SJCRH30 (cell line): Measurements from ENCODE around the genes CES2, TPPP3 and AGRP.

DNA sequence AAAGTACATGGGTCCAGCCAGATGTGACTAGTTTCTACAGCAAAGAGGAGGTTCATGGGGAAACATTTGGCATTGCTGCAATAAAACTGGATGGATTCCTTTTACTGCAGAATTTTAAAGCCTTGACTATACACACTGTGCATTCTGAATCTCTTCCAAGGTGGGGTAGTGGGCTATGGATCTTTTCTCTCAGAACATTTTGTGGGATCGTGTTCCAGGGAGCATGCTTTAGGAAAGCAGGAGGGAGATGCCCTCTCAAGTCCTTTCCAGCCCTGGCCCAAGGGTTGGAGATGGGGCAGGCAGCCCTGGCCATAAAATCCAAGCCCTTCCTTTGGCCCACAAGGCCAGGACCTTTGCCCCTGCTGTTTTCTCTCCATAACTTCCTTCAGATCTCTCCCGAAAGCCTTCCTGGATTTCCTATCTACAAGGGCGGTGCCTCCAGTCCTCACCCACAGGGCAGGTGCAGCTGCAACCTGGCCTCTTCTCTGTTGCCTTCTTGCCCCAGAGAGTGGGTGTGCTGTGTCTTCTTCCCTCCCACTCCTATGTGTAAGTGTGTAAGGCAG, 8.6 kb upstream of the PDP2 start:
- RAMPAGE, long total RNA: no peak

GRCh38 chr16:66934601-66935813, at the start of gene CES2:
Gene CES2, plus strand, starts transcription at chr16:66935516.
- RAMPAGE, long total RNA: no peak

- RAMPAGE, long total RNA: no peak
These were observed 11.8 kb downstream of the CBFB start for GRCh38 chr16:67040479-67041340.

GRCh38 chr16:67055796-67056243, 26.9 kb downstream of the CBFB start:
- RAMPAGE, long total RNA: no peak

- RAMPAGE, long total RNA: no peak
These were observed 940 bp downstream of the HSF4 start for GRCh38 chr16:67165282-67166088.

- RAMPAGE, long total RNA: no peak
These were observed 468 bp downstream of the TMEM208 start for GRCh38 chr16:67227223-67227972.

GRCh38 chr16:67277876-67278379, 1.4 kb upstream of the PLEKHG4 start:
- RAMPAGE, long total RNA: no peak

- RAMPAGE, long total RNA: no peak
These were observed 29.8 kb downstream of the TPPP3 start for GRCh38 chr16:67363238-67364115.

DNA sequence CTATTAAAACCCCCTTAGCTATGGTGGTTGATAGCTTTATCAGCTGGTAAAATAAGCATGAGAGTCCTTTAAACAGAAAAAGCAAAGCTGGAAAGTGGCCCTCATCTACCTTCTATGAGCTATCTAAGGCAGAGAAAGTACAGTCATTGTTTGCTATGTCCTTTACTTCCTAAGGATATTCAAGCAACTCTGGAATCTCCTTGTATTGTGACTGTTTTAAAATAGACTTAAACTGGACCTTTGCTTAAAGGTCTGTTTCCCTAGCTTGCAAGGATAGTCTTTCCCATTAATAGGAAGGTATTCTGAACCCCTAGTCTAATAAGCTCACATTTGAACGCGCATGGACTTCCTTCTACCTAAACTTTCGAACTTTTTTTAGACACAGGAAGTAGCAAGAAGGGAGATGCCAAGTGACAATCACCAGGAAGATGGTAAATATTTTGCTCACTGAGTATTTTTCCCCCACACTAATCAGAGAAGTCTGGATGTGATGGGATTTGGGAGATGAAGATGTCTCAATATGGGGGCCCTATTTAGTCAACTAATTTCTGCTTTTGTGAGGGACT, 28.3 kb downstream of the TPPP3 start:
- RAMPAGE, long total RNA: no peak

DNA sequence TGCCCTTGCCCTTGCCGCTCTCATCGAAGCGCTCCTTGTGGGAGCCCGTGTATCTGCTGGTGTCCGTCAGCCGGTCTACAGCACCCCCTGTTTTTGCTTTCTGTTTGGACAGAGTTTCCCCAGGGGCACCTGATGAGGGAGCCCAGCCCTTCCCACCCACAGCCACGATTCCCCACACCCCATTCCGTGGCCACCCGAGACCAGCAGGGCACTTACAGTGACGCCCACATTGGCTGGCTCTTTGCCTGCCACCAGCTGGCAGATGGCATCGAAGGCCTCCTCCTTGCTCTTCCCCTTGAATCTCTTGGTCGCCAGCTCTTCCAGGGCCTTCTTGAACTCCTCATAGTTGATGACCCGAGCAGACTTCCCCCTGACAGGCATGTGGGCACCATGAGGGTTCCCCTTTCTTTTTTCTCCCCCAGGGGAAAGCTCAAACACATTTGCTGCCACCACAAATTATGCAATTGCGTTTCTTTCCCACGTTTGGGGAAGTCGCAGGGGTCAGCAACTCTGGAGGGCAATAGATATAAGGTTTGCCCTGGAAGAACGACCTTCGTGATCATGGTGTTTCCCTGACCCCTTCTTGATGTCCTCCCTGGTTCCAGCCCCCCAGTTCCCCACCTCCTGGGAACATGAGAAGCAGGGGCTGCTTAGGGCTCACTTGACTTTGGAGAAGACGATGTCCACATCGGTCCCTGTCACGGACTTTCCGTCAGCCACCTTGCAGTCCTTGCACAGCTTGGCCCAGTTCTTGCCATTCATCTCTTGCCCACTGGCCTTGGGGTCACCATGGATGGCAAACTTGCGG, 2.8 kb downstream of the TPPP3 start:
- RAMPAGE, long total RNA: no peak

DNA sequence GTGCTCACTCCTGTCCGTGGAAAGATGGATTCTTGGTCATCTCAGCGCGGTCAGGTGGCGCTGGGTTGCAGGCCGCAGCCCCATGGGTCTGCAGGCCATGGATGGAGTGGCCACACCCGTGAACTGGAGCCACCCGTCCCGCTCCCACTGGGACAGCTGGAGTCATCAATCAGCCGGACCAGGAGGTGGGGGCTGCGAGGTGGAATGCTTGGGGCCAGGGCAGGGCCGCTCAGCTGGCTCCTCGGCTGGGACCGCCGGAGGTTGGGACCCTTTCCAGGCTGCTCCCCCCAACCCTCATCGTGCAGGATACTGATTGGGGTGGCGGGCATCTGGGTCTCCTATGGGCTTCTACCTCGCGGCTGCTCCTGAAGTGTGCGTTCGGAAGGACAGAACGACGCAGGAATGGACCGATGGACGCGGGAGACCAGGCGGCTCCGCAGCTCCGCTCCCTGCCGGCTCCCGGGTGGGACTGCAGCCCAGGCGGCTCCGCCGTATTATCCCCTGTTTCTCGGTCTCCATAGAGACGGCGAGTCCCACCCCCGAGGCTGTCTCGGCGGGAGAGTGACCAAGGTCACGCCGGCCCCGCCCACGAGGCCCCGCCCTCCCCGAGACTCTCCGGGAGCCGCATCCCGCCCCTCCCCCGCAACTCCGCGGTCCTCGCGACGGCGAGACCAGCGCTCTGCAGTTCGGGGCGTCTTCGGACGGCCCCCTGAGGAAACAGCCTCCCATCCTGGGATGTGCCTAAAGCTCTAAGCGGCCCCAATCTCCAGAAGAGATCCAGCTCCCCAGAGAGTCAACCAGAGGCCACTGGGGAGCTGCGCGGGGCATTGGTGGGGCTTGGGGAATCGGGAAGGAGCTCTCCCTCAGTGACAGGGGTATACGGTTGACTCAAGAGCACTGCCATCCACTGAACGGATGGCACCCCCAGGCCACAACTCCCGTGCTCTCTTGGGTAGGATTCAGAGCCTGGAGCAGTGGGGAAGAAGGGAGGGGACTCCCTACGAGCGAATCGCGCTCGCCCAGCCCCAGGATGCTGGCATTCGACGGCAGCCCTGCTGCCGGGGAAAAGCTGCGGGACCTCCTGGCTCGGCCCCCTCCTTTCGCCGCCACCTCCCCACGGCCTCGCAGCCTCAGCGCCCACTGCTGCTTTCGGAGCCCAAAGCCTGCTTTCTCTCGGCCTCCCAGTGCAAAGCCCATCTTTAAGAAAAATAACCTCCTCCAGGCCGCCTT, at the start of gene TPPP3:
Gene TPPP3 (minus strand): TSS at position 471 of the 1,230 bp plus-strand sequence.
- RAMPAGE, long total RNA: start-site peak on the minus strand centred at position 106 of the sequence, 32 bp wide, 168 and 16 reads in 2 replicates; start-site peak on the minus strand centred at position 438 of the sequence, 68 bp wide, 150 and 66 reads in 2 replicates

GRCh38 chr16:67396099-67396774, 2.9 kb upstream of the TPPP3 start:
- RAMPAGE, long total RNA: no peak

GRCh38 chr16:67406076-67406392, 10.2 kb downstream of the ZDHHC1 start:
- RAMPAGE, long total RNA: no peak

DNA sequence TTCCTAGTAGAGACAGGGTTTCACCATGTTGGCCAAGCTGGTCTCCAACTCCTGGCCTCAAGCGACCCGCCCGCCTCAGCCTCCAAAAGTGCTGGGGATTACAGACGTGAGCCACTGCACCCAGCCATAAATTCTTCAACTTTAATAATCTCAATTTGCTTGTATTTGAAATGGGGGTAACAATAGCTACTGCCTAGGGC, 5.6 kb upstream of the ZDHHC1 start:
- RAMPAGE, long total RNA: no peak

DNA sequence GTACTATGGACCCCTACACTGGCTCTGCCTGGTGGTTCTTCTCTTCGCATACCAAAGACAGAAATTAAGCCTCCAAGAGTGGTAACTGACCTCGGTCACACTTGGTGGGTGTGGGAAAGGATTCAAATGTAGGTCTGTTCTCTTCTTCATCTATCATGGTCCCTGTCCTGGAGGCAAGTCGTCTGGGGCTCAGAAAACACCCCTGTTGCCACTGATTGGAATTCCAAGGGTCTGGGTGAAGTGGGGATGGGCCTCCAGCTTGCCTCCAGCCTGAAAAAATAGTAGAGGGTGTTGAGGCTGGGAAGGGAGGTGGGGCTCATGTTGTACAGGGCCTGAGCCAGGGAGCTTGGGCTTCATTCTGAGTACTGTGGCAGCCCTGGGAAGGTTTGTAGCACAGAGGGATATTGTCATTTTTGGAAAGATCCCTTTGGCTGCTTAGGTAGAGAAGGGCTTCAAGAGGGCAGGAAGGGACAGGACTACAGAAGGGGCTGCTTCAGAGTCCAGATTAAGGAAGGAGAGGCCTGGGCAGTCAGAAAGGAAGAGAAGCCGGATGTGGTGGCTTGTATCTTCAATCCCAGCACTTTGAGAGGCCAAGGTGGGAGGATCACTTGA, 3.2 kb downstream of the HSD11B2 start:
- RAMPAGE, long total RNA: no peak

DNA sequence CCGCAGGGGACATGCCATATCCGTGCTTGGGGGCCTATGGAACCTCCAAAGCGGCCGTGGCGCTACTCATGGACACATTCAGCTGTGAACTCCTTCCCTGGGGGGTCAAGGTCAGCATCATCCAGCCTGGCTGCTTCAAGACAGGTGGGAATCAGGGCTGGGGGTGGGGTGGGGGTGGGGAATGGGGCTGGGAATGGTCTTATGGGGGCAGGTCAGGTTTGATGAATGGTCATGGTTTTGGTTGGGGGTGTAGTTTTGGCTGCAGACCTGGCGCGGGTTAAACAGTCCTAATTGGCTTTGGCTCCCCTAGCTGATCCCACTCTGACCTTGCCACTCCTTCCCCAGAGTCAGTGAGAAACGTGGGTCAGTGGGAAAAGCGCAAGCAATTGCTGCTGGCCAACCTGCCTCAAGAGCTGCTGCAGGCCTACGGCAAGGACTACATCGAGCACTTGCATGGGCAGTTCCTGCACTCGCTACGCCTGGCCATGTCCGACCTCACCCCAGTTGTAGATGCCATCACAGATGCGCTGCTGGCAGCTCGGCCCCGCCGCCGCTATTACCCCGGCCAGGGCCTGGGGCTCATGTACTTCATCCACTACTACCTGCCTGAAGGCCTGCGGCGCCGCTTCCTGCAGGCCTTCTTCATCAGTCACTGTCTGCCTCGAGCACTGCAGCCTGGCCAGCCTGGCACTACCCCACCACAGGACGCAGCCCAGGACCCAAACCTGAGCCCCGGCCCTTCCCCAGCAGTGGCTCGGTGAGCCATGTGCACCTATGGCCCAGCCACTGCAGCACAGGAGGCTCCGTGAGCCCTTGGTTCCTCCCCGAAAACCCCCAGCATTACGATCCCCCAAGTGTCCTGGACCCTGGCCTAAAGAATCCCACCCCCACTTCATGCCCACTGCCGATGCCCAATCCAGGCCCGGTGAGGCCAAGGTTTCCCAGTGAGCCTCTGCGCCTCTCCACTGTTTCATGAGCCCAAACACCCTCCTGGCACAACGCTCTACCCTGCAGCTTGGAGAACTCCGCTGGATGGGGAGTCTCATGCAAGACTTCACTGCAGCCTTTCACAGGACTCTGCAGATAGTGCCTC, 5.7 kb downstream of the HSD11B2 start:
- RAMPAGE, long total RNA: no peak

- RAMPAGE, long total RNA: no peak
These were observed 21.8 kb downstream of the ATP6V0D1 start for GRCh38 chr16:67458879-67459790.

- RAMPAGE, long total RNA: no peak
These were observed at the start of gene AGRP for GRCh38 chr16:67483271-67483764. Gene AGRP, minus strand, starts transcription at chr16:67483547.

GRCh38 chr16:67486697-67487093, 3.3 kb upstream of the AGRP start:
- RAMPAGE, long total RNA: no peak

DNA sequence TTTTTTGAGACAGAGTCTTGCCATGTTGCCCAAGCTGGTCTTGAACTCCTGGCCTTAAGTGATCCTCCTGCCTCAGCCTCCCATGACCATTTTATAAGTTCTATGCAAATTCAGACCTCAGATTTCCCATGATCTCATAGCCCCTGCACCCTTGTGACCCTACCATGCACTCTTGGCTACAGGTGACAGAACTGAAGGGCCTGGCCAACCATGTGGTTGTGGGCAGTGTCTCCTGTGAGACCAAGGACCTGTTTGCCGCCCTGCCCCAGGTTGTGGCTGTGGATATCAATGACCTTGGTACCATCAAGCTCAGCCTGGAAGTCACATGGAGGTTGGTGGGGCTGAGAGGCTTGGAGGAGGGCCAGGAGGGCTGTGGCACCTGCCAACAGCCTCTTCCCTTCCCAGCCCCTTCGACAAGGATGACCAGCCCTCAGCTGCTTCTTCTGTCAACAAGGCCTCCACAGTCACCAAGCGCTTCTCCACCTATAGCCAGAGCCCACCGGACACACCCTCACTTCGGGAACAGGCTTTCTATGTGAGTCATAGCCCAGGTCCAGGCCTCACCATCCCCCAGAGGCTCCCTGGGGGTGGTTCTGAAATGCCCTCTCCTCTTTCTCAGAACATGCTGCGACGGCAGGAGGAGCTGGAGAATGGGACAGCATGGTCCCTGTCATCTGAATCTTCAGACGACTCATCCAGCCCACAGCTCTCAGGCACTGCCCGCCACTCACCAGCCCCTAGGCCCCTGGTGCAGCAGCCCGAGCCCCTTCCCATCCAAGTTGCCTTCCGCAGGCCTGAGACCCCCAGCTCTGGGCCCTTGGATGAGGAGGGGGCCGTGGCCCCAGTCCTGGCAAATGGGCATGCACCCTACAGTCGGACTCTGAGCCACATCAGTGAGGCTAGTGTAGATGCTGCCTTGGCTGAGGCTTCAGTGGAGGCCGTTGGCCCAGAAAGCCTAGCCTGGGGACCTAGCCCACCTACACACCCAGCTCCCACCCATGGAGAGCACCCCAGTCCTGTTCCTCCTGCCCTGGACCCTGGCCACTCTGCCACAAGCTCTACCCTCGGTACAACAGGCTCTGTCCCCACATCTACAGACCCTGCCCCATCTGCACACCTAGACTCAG, 13.0 kb downstream of the RIPOR1 start:
- RAMPAGE, long total RNA: no peak